Colon Carcinoma Metastatic in the Lung (tissue), 2 donors: ENCODE results near the gene BLACAT1.

- PRO-cap, 2 experiments: no peak in any of the 2 experiments
Measured at GRCh38 chr1:205314900-205315428, 6.6 kb downstream of the NUAK2 start.

- PRO-cap, 2 experiments: peak in 2 of 2 experiments; most common plus-strand start chr1:205318920 (in 1); most common minus-strand start chr1:205318779 (in 2)
Measured at GRCh38 chr1:205318405-205319095, 3.0 kb downstream of the NUAK2 start.

DNA sequence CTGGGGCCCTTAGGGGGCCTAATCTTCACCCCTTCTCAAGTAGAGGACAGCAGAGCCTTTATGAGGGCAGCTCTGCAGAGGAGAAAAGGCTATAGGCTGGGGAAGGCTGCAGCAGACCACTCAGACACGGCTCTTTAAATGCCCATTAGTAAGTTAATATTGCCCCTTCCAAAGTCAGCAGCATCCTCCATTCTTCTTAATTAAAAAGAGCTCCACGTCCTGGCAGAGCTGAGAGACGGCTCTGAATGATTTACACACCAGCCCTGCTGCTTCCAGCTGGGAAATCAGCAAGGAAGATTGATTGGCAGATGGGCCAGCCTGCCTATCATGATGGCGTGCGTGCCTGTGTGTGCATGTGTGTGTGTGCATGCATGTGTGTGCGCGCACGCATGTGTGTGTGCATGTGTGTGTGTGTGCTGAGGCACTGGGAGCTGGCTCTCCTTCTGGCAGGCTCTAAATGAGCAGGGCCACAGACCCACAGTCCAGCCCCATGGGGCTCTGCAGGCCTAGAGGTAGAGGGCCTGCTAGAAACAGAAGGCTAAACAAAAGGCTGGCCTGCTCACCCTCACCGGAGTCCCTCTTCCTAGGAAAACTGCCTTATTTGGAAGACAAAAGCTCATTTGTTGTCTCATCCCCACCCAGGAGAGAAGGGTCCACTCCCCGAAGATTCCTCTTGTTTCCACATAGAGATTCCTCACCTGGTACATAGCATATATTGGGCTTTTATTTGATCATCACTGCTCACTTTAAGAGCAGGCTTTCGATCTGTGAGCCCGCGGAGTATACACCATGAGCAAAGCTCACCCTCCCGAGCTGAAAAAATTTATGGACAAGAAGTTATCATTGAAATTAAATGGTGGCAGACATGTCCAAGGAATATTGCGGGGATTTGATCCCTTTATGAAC, 6.0 kb downstream of the KLHDC8A start:
- PRO-cap, 2 experiments: no peak in any of the 2 experiments

GRCh38 chr1:205359596-205360801, 3.3 kb upstream of the KLHDC8A start:
- PRO-cap, 2 experiments: no peak in any of the 2 experiments

- PRO-cap, 2 experiments: no peak in any of the 2 experiments
Measured at GRCh38 chr1:205374238-205375388, 17.9 kb upstream of the KLHDC8A start.

GRCh38 chr1:205451109-205451758, 4.6 kb downstream of the BLACAT1 start:
- PRO-cap, 2 experiments: no peak in any of the 2 experiments

DNA sequence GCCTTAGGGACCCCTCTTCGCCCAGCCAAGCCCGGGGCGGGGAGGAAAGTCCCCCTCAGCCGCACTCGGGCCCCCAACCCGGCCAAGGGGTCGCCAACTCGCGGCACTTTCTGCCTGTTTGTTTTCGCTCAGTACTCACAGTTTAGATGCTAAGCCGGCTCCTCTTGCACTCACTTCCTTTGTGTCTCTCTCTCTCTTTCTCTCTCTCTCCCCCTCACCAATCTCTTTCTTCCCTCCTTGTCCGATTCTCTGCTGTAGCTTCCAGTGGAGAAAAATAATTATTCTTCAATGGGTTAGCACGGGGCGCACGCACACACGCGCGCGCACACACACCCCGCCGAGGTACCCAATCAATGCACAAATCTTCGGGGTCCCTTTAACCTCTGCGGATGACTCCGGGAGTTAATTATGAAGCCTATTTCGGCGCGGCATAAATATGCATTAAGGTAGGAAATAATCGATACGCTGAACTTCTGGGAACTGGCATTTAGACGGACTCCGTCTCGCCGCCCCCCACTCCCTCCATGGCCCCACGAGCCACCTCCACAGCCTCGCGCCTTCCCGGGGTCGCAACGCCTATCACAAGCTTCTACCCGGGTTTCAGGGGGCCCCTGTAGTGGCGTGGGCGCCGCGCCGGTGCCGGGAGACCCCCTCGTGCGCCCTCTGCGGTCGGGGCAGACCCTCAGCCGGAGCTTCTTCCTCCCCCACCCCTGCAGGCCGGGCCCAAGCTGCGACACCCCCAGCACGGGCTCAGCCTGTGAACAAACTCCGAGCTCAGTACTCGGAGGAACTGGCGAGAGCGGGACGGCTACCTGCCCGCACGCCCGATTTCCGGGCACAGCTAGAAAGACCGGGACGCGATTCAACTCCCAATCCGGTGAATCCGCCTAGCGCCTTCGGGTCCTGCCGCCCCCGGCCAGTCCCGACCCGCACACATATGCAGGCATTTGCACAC, at the start of gene BLACAT1:
TSS of gene BLACAT1 (minus strand) at position 268 of the 955 bp plus-strand sequence.
- PRO-cap, 2 experiments: peak in 1 of 2 experiments; most common plus-strand start position 780 of the sequence (in 1)

DNA sequence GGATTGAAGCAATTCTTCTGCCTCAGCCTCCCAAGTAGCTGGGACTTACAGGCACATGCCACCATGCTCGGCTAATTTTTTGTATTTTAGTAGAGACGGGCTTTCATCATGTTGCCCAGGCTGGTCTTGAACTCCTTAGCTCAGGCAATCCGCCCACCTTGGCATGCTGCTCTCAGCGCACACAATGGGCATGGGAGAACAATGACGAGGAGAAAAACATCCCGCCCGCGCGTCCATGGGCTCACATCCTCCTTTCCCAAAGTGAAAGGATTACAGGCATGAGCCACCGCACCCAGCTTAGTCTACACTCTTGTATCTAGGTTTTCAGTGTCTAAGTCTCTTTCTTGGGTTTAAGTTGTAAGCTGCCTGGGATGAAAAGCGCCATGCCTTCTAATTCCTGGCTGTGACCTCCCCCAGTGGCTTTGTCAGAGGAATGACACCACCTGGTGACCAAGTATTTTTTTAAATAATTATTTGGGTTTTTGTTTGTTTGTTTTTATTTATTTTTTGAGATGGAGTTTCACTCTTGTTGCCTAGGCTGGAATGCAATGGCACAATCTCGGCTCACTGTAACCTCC, 26.4 kb upstream of the MFSD4A start:
- PRO-cap, 2 experiments: no peak in any of the 2 experiments

DNA sequence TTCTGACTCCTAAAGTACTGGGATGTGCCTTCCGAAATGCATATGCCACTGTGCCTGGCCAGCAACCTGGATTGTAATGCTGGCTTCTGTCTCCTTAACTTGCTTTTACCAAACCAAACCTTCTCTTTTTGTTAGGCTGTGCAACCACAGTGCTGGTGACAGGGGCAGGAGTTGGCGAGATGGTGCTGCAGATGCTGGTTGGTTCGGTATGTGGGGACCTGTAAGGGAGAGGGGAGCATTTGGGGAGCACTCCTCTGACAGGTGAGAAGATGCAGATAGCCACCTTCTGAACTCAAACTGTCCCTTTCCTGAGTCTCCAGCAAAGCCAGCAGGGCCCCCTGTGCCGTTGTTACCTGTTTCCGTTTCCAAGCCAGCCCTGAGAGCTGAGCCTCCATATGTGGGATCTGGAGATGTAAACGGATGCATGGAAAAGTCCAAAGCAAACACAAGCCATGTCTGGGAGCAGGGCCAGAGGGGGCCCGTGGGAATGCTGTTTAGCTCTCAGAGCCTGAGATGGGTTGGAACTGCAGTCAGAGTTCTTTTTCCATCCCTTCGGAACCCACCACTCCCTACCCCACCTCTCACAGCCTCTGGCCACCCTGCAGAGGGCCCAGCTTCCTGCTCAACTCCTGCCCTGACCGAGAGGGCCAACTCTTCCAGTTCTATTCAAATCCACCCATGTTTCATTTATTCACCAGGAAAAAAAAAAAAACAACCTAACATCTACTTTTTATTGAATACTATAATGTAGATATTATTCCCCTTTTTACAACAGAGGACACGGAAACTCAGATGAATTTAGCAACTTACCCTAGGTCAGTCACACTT, 29.0 kb downstream of the MFSD4A start:
- PRO-cap, 2 experiments: no peak in any of the 2 experiments

DNA sequence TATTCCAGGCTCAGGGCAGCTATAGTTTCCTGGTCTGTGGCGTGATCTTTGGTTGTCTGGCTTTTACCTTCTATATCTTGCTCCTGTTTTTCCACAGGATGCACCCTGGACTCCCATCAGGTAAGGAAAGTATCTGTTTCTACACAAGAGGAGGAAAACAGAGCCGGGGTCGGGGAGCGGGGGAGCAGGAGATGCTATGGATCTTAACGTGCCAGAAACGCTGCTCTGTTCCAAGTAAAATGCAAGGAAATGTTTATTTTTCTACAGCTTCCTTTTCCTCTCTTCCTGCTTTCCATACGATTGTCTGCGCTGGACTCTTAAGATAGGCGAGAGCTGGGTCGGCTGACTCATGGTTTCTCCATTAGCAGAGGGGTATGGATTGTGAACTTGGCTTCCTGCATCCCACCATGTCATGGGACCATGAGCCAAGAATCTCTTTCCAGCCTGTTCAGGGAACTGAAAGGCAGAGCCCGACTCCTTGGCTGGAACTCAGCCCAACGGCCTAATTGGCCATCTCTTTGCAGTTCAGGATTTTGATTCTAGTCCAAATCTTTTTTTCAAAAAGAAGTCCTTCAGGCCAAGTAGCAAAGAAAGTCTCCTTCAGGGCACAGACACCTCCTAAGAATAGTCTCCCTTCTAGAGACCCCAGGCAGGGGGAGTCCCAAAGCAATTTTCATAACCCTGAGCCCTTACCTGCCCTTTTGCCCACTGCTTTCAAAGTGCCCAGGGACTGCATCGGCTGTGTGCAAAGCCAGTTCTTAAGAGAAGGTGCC, 30.5 kb downstream of the MFSD4A start:
- PRO-cap, 2 experiments: no peak in any of the 2 experiments

GRCh38 chr1:205633288-205633930, 1.6 kb upstream of the ELK4 start:
- PRO-cap, 2 experiments: no peak in any of the 2 experiments

GRCh38 chr1:205805233-205805760, 7.7 kb downstream of the SLC41A1 start:
- PRO-cap, 2 experiments: no peak in any of the 2 experiments

DNA sequence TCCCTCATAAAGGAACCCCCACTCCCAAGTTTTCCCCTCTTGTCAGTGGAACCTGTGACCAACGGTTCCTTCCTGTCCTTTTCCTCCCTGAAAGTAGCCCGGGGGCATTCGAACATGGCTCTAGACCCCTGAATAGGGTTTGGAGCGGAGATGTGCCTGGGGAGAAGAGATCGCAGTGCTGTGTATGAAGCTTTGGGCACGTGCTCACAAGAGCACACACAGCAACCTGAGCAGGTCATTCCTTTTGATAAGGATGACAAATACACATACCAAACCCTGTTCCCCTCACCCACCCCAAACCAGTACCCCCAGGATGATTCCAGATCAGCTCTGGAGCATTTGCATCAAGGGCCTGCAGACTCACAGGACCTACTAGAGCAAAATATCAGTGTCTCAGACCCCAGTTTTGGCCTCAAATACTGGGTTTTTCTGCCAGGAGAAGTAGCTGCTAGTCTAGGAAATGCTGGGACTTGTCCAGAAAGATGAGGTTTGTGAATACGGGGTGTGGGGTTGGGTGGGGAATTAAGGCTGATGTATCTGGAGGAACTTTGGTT, 1.2 kb upstream of the SLC41A1 start:
- PRO-cap, 2 experiments: no peak in any of the 2 experiments

DNA sequence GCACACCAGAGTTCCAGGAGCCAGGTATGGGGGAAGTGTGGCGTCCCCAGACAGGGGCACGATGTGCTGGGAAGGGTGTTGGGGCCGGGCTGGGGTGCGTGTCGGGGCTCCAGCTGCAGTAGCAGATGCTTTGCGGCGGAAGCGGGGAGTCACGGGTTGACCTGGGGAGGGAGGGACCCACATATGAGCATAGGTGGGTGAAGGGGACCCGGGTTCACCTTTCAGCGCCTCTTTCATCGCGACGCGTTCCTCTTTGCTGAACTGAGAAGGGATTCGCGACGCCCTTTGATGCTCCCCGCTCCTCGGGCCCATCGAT, 288 bp downstream of the PM20D1 start:
- PRO-cap, 2 experiments: no peak in any of the 2 experiments

- PRO-cap, 2 experiments: peak in 1 of 2 experiments; most common minus-strand start chr1:205936038 (in 1)
Measured at GRCh38 chr1:205935804-205936242, 7.4 kb downstream of the SLC26A9 start.

DNA sequence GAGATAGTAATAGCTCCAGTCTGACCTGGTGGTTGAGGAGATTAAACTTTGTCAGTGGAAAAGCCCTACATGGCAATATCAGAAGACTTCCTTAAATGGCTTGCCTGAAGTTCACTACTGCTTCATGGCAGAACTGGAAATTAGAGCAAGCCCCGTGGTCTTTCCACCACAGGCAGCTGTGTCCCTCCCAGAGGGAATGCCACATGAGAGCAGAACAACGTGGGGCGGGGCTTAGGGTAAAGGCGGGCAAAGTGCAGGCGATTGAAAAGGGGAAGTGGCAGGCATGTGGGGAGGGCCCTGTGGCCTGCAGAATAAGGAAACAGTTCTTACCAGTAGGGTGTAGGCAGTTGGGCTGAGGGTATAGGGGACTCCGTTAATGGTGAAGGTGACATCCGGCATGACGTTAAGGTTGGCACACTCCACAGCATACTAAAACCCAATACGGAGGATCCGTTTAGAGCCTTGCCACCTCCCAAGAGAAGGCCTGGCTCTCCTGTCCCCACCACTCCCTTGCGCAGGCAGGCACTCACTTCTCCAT, 8.9 kb upstream of the RAB7B start:
- PRO-cap, 2 experiments: peak in 1 of 2 experiments; most common plus-strand start position 346 of the sequence (in 1); most common minus-strand start position 165 of the sequence (in 1)

DNA sequence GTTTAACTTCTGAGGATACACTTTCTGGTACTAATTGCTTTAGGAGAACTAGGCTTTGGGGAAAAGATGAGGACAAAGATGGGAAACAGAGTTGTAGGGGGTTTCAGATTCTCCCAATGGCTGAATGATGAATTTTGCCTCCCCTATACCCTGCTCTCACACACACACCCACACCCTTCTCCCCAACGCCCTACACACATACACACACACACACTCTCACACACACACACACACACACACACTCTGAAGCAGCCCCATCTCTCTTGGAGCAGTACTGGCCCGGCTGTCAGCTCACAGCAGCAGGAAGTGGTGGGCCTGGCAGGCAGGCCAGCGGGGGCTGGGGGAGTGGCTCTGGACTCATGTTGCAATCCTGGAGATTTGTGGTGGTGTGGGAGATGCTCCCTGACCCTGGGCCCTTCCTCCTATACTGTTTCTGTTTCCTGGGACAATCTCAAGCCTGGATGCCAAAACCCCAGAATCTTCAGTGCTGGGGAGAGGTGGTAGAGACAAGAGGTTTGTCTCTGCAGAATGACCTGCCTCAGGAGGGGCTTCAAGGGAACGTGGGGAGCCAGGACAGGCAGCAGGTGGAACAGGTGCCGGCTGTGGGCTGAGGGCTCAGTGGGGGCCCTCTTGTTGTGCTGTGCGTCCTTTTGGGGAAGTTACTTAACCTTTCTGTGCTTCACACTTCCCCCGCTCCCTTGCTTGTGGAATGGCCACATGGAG, 2.3 kb downstream of the IKBKE start:
- PRO-cap, 2 experiments: peak in 1 of 2 experiments; most common minus-strand start position 295 of the sequence (in 1)

- PRO-cap, 2 experiments: no peak in any of the 2 experiments
Measured at GRCh38 chr1:206609184-206609990, 2.9 kb downstream of the EIF2D start.

DNA sequence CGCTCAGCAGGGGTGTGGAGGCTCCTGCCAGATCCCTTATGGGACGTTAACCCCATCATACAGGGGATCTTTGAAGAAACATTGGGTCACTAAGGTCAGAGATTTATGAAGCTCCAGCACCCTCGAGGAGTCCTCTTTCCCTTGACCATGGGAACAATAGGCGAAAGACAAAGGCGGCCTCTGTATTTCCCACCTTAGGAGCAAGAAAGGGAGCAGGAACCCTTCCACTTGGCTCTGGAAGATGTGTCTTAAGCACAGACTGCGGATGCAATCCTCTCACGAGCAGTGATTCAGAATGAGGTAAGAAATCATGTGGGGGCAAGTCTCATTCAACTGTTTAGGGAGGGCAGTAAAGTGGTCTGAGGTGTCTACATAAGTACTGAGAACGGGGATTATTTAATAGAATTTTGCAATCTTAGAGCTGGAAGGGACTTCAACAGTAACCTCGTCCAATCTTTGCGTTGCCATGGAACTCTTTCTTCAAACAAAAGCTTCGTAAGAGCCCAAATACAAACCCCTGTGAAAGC, 1.7 kb upstream of the DYRK3 start:
- PRO-cap, 2 experiments: no peak in any of the 2 experiments

GRCh38 chr1:206710093-206710485, 25.4 kb downstream of the MAPKAPK2 start:
- PRO-cap, 2 experiments: no peak in any of the 2 experiments